ENCODE measurements around a stretch of chr14.

GRCh38 chr14:90788000-90788494 lies 28.2 kb downstream of the TTC7B start:
- RRBS, result no CpG with 5 or more reads among the region's 8 CpGs

GRCh38 chr14:90802348-90802707 lies 13.9 kb downstream of the TTC7B start:
- RRBS, result 95% methylated on average over 1 of the region's 9 CpGs

DNA sequence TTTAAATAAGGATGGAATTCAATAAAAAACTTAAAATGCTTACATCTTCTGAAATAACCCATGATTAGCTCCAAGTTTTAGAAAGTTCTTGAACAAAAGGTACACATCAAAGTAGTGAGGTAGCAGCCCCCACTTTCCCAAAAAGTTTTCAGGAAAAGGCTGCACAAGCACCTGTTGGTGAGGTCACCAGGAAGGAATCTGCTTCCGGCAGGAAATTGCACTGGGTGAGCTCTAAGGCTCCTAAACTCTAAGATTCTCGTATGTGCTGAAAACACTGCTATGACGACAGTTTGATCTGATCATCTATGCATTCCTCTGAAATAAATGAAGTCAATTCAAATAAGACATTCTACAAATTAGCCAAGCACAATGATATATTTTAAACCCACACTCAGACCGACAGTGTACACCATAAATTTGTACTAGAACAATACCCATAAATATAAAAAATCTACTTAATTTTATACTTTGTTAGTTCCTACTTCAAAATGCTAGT lies 34.3 kb upstream of the TTC7B start:
- RRBS, result no CpG with 5 or more reads among the region's 4 CpGs

DNA sequence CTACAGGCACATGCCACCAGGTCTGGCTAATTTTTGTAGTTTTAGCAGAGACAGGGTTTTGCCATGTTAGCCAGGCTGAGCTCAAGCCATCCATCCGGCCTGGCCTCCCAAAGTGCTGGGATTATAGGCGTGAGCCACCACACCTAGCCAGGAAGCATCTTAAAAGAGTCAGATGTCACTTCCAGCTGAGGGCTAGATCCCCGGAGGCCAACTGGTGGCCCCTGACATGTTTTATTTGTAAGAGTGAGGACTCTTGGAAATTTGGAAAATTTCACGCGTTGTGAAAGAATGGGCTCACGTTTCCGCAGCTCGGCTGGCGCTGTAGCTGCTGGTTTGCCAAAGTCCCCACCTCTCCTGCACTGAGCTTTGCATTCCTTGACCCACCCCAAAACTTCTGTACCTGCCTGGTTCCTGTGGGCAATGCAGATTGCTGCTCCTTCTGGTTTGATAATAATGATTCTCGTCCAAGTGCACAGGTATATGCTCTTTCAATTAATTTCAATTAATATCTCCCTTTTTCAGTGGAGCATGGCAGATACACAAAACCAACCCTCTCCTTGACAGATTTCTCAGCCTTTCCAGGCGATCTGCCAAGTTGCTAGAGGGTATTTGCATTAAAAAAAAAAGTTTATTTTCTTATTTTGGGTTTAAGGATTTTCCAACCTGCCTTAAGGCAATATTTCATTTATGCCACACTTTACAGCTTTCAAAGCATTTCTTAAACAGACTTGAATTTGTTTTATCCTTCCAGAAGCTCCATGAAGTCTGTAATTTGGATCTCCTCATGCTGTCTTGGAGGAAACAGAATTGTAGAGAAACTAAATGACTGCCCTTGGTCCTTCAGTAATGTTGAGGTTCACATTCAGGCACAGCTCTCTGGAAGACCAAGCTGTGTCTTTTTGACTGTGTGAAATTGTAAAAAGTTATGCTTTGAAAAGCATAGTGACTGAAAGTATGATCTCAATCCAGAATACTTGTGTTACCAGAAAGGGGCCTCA lies 2.0 kb downstream of the DGLUCY start:
- RRBS, result 96% methylated on average over 1 of the region's 11 CpGs

DNA sequence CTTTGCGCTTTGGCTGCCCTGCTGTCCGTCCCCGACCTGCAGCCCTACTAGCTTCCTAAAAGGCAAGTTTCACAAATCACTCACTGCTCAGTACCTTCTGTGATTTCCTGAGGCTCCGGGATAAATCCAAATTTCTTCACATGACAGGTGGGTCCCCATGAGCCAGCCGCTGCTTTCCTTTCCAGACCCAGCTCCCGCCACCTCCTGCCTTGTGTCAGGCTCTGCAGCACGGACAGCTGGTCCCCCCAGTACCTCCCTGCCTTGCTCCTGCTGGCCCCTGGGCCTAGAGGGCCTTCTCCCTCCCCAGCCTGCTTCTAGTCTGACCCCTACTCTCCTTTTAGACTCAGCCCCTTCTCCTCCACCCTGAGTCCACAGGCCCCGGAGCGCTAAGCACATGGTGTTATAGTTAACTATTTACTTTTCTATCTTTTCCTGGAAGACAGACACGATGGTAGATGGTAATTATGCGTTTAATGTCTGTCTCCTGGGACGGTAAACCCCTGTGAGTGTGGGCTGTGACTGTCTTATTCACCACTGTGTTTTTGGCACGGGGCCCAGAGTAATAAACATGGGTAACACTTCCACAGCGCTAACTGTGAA lies 40.9 kb downstream of the DGLUCY start:
- RRBS, result no CpG with 5 or more reads among the region's 14 CpGs

- RRBS, result no CpG with 5 or more reads among the region's 11 CpGs
Measured at GRCh38 chr14:91228380-91229198, 15.9 kb downstream of the GPR68 start.

DNA sequence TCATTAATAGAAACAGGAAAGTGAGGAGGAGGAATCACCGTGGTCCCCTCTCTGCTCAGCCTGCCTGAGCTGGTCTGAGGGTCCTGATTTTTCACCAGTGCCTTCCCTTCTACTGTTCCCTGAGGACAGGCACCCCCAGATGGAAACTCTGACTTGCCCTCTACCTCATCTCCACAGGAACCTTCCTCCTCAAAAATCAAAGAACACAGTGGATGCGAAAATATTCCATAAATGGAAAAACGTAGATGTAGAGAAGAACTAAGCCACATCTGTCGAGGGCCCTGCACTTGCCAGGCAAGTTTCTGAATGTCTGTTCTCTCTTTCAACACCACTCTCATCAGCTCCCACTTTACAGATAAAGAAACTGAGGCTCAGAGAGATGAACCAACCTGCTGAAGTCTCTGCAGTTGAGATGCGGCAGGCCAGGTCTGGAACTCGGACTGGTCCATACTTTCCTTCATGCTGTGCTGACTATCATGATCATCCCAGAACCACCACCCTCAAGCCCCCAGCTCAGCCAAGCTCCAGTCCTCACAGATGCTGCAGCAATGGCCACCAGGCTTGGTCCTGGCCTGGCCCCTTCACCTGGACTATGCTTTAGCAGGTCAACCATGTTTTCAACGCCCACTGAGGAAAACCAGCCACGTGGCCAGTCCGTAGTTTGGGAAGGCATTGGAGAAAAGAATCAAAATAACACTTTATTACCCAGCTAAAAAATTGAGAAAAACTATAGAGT lies 1.6 kb downstream of the GPR68 start:
- RRBS, result no CpG with 5 or more reads among the region's 9 CpGs

GRCh38 chr14:91271226-91272572 lies 27.2 kb upstream of the GPR68 start:
- RRBS, result no CpG with 5 or more reads among the region's 25 CpGs

DNA sequence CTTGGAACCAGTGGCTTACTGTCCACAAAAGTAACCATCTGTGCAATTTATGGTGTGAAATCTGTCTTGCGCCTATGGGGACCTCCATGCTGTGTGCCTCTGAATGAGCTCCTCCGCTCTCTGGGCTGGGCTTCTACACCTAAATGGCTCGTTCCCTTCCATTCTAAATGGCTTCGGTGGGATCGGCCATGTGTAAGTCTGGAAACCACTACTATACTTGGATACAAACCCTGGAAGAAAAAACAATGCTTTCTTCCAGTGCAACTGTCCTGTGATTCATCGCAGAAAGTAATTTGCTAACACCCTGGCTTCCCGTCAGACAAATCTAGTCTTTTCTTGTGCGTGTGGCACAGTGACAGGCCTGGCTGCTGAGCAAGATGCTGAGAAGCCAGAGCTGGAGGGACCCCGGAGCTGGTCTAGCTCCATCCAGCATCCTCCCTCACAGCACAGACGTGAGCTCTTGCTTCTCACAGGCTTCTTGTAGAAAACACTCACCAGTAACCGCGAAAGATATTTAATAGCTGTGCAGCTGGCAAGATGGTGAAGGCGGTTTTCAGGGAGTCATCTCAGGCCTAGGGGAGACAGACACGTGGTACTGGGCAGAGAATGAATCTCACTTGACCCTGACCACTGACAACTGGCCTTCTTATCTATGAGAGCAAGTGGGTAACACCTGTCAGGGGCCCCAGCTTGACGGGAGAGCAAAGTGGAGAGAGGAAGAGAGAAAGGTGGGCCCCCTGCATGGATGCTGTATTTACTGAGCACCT lies 63.5 kb downstream of the CCDC88C start:
- RRBS, result no CpG with 5 or more reads among the region's 15 CpGs

- RRBS, result no CpG with 5 or more reads among the region's 26 CpGs
Measured at GRCh38 chr14:91367074-91368089, 50.2 kb downstream of the CCDC88C start.

GRCh38 chr14:91372506-91373146 lies 45.0 kb downstream of the CCDC88C start:
- RRBS, result 28% methylated on average over 7 of the region's 19 CpGs

DNA sequence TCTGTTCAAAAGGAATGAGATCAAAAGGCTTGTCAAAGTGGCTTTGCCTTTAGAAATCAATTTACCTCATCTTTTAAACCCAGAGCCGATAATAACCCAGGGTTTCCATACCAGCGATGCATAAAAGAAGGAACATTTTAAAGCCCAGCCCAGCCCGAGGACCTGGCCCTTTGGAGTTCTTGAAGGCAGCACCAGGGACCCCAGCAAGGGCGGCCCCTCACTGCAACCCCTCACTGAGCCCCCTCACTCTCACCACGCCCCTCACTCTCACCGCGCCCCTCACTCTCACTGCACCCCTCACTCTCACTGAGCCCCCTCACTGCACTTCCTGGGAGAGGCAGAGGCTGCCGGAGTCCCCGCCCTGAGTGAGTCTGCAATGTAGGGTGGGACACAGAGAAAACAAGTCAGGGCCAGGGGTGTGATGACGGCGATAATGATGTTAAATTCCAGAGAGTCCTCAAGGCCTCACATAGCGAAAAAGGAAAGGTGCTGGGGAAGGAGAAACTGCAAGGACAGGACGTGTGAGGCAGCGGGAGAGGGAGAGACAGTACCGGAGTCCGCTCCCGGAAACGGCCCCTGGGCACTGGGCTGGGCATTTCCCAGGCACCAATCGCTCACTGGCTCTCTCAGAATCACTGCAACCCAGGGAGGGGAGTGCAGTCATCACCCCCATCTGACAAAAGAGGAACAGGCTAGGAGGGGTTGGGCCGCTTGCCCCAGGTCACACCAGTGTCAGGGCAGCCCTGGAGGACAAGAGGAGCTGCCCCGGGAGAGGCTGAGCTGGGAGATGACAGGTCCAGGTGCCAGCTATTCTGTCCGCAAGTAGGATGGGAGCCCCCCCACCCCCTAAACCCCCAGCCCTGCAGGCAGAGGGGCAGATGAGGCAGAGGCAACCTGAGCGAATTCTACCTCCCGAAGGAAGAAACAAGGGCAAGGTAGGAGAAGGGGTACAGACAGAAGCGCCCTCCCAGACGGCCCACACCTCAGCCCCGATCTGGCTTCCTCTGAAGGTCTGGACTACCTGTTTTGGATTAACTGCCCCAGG lies 24.8 kb downstream of the CCDC88C start:
- RRBS, result no CpG with 5 or more reads among the region's 27 CpGs

GRCh38 chr14:91395907-91396809 lies 21.5 kb downstream of the CCDC88C start:
- RRBS, result 92% methylated on average over 5 of the region's 26 CpGs

DNA sequence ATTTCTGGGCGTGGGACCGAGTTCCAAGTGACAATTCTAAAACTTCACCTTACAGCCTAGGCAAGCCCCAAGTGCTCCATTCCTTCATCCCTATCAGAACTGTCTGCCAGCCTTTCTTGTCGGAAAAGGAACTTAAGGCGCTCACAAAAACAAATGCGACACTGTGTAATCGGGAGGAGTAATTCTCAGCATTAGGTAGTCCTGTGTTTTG lies 759 bp upstream of the PPP4R3A start:
- RRBS, result no CpG with 5 or more reads among the region's 6 CpGs

DNA sequence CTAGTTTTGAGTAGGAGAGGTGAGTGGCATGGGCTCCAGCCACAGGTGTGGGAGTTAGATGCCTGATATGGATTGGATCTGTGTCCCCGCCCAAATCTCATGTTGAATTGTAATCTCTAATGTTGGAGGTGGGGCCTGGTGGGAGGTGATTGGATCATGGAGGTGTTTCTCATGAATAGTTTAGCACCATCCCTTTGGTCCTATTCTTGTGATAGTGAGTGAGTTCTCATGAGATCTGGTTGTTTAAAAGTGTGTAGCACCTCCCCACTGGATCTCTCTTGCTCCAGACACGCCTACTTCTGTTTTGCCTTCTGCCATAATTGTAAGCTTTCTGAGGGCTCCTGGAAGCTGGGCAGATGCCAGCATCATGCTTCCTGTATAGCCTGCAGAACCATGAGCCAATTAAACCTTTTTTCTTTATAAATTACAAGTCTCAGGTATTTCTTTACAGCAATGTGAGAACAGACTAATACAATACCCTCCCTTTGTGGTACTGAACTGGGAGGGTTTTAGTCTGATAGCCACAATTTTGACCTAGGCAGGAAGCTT lies 27.8 kb upstream of the CATSPERB start:
- RRBS, result no CpG with 5 or more reads among the region's 2 CpGs

GRCh38 chr14:91866726-91867321 lies 512 bp downstream of the TC2N start:
- RRBS, result no CpG with 5 or more reads among the region's 6 CpGs

- RRBS, result no CpG with 5 or more reads among the region's 7 CpGs
Measured at GRCh38 chr14:91891019-91891450, 23.7 kb upstream of the TC2N start.

- RRBS, result no CpG with 5 or more reads among the region's 20 CpGs
Measured at GRCh38 chr14:91936749-91937437, 10.6 kb downstream of the FBLN5 start.

DNA sequence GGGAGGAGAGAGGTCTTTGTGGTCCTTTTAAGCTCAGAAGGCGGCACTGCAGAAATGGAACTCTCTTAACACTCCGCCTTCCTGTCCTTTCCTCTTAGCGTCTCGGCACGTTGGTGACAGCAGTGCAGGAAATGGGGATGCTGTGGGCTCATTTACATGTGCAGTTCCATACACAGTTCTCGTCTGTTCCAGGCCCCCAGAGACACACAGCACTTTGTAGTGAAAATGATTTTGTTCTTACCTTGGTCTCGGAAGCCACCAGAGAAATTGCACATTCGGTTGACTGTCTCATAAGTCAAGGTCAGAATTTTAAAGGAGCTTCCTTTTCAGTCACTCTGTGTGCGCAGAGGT lies 50.4 kb upstream of the RIN3 start:
- RRBS, result no CpG with 5 or more reads among the region's 9 CpGs

Measured in BE2C (cell line).